Mucosa of descending colon (tissue), 1 donor: ENCODE data around the gene MTERF4.

DNA sequence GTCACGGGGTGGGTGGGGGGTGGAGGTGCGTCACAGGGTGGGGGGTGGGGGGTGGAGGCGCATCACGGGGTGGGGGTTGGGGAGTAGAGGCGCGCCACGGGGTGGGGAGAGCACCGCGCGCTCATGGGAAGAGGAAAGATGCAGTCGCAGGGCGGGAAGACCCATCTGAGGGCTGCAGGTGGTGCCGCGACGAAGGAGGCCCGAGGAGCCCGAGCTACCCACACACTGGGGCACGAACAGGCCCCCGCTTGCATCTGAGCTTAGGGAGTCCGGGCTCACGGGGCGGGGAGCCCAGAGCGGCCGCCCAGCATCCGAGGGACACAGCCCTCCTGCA lies 37.6 kb downstream of the SNED1 start:
- PRO-cap: no peak

DNA sequence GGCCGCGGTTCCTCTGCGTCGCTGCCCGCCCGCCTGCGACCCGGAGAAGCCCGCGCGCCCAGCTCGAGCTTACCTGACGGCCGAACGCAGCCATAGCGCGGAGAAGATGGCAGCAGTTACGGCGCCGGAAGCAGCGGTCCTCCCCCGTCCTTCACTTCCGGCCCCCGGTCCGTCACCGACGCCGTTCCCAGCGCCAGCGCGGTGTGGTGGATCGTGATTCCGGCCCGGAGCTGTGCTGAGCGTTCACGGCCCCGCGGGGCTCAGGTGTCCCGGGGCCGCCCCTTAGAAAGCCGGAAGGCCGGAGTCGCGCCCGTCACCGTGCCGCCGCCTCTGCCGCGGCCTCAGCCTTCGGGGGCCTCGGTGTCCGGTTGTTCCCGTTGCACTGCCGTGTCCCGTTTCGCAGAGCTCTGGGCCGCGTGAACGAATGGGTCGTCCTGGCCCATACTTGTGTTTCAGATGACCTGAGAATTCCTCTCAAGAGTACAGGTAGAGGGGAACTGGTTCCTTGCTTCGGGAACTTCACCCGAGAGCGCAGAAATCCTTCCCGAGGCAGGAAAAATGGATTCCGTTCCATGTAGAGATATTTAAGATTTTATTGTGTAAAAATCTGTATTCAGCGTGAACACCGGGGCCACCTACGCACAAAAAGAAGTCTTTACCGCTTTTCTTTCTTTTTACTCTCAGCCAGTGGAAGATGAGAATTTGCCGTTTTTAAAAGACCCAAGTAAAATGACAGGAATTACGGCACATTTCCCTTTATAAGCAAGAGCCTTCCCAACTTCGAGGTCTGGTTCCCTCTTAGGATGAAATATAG lies at the start of gene MTERF4:
Gene MTERF4, minus strand, starts transcription at position 108 of the 814 bp plus-strand sequence.
- PRO-cap: bidirectional peak, plus-strand start at position 217 of the sequence, minus-strand start at position 108 of the sequence

DNA sequence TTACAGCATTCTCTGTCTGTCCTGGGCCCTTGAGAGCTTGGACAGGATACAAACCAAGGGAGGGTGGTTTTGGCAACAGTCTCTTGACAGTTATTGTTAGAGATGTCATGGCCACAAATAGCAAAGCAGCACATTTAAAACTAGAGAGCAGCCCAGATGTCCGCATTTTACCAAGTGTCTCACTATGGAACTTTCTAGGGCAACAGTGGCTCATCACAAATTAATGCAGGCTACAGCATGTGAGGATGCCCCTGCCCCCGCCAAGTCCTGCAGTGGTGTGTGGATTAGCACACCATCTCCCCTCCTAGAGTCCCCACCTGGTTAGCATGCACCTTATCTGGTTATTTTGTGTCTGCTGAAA lies 11.7 kb downstream of the PPP1R7 start:
- PRO-cap: no peak

GRCh38 chr2:241252758-241253904 lies 62.3 kb downstream of the HDLBP start:
- PRO-cap: no peak

DNA sequence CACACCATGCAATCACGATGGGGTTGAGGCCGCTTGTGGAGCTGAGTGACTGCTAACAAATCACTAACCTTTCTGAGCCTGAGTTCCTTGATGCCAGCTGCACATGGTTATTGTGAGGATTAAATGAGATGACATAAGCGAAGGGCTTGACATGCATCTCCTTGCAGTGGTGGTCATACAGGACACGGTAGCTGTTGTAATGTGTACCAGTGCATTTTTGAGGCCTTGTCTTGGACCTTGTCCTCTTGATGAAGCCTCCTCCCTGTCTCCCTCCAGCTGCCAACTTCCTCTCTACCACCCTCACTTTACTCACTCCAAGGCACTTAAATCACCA lies 3.6 kb downstream of the FARP2 start:
- PRO-cap: unidirectional peak, minus-strand start at position 193 of the sequence

GRCh38 chr2:241399729-241400821 lies 44.0 kb downstream of the FARP2 start:
- PRO-cap: bidirectional peak, plus-strand start at chr2:241400485, minus-strand start at chr2:241400364

- PRO-cap: unidirectional peak, minus-strand start at chr2:241541130
These were observed 17.9 kb upstream of the BOK start for GRCh38 chr2:241540417-241541366.

- PRO-cap: no peak
These were observed 6.8 kb upstream of the ING5 start for GRCh38 chr2:241695016-241695384.

GRCh38 chr2:241801818-241802376 lies 7.1 kb upstream of the NEU4 start:
- PRO-cap: no peak

- PRO-cap: unidirectional peak, minus-strand start at chr2:241843983
These were observed 14.7 kb downstream of the PDCD1 start for GRCh38 chr2:241843735-241844692.

- PRO-cap: bidirectional peak, plus-strand start at chr2:241868319, minus-strand start at chr2:241868176
These were observed 1.5 kb upstream of the RTP5 start for GRCh38 chr2:241868070-241868451.

DNA sequence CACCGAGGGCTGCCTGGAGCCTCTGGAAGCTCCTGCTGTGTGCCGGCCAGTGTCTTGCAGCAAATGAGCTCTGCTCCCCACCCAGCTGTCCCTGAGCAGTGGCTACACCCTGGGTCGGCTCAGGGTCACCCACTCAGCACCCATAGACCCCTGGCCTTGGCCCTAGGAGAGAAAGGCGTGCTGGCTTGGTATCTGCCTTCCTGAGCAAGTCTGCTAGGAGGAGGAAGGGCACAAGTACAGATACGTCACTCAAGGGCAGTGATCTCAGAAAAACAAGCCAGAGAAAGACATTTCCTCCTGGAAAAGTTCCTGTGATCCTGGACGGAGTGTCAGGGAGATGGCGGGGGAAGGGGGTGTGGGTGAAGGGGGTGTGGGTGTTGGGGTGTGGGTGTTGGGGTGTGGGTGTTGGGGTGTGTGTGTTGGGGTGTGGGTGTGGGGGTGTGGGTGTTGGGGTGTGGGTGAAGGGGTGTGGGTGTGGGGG lies 4.1 kb downstream of the FAM240C start:
- PRO-cap: no peak

GRCh38 chr2:242080355-242080755 lies 180.1 kb upstream of the FAM240C start:
- PRO-cap: no peak

DNA sequence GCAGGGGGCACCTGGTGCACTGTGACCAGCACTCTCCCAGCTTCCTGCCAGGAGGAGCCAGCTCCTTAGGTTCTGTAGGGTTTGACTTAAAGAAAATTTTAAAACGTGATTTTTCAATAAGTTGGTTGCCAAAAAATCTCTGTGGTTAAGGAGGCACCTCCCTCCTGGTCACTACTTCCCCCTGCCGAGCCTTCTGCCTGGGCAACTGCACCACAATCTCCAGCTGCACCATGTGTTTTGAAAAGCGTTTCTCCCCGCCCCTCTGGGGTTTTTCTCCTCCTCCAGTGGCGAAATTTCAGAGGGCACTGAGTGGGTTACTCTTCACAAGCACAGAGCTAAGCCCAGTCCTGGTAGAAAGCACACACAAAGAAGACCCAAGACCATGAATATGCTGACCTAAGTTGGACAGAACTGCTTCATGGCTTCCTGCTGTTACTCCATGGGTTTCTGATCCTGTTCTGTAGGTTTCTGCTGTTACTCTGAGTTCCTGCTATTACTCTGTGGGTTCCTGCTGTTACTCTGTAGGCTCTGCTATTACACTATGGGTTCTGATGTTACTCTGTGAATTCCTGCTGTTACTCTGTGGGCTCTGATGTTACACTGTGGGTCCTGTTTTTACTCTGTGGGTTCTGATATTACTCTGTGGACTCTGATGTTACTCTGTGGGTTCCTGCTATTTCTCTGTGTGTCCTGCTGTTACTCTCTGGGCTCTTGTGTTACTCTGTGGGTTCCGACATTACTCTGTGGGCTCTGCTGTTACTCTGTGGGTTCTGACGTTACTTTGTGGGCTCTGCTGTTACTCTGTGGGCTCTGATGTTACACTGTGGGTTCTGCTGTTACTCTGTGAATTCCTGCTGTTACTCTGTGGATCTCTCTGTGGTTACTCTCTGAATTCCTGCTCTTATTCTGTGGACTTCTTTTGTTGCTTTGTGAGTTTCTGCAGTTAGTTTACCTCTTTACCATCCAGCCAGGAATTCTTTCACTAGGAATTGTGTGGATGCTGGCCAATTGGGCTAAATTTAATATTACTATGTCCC lies 185.9 kb upstream of the FAM240C start:
- PRO-cap: bidirectional peak, plus-strand start at position 334 of the sequence, minus-strand start at position 173 of the sequence